ENCODE results near the gene NDUFA4.

- PRO-cap = unidirectional peak, plus-strand start at chr7:7310948
- RAMPAGE, long total RNA, 4 experiments = no peak in any of the 4 experiments
These were observed 128.4 kb downstream of the C1GALT1 start for GRCh38 chr7:7310821-7311119.

DNA sequence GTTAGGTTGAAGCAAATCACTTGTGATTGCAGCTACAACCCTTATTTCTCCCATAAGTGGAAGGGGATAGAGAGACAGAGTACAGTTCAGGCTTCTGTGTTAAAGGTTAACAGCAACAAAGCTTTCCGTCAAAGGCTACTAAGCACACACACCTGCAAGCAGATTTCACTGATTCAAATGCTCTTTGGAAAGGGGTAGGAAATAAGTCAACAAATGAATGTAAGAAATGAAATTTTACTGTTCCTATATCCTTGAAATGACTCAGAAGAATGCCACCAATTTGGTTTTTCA lies 120.6 kb downstream of the COL28A1 start:
- PRO-cap = unidirectional peak, plus-strand start at position 55 of the sequence
- RAMPAGE, long total RNA, 4 experiments = no peak in any of the 4 experiments

GRCh38 chr7:7432342-7432890 lies 103.3 kb downstream of the COL28A1 start:
- PRO-cap = no peak
- RAMPAGE, long total RNA, 4 experiments = no peak in any of the 4 experiments

- PRO-cap = no peak
- RAMPAGE, long total RNA, 4 experiments = no peak in any of the 4 experiments
These were observed 95.2 kb downstream of the COL28A1 start for GRCh38 chr7:7440363-7441059.

DNA sequence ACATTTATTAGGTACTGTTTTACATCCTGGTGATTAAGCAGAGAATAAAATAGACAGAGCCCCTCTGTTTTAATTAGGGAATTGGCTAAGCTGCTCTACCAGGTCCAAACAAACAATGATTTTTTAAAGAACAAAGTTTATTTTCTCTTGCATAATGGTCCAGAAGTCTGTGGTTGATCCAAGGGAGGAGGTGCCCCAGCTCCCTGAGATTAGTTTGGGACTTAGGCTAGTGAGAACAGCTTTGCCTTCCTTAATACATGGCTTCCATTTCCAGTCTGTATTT lies 2.9 kb upstream of the MIOS start:
- PRO-cap = no peak
- RAMPAGE, long total RNA, 4 experiments = no peak in any of the 4 experiments

DNA sequence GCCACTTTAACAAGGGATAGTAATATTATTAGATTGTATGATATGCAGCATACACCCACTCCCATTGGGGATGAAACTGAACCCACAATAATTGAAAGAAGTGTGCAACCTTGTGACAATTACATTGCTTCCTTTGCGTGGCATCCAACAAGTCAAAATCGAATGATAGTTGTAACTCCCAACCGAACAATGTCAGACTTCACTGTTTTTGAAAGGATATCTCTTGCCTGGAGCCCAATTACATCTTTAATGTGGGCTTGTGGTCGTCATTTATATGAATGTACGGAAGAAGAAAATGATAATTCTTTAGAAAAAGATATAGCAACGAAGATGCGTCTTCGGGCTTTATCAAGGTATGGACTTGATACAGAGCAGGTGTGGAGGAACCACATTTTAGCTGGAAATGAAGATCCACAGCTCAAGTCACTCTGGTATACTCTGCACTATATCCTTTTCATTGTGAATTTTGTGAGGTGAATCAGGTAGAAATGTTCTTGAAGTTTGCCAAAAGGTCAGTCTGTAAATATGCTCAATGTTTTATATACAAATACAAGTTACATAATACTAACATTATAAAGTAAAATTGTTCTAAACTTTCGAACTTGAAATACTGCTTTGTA lies 6.8 kb downstream of the MIOS start:
- PRO-cap = no peak
- RAMPAGE, long total RNA, 4 experiments = start-site peak on the plus strand in 1 of 4 experiments, centred at position 340 of the sequence, 6 reads per replicate

DNA sequence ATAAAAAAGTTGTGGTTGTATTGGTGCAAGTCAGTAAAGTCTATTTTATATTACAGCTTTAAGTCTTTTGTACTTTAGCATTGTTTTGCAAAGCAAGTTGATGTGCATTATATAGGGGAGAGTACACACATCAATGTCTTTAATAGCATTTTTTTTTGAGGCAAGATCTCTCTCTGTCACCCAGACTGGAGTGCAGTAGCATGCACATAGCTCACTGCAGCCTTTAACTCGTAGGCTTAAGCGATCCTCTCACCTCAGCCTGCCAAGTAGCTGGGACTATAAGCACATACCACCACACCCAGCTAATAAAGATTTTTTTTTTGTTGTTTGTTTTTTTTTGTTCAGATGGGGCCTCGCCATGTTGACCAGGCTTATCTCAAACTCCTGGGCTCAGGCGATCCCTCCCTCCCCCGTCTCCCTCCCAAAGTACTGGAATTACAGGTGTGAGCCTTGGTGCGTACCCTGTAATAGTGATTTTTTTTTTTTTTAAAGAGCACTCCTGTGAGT lies 1.5 kb downstream of the UMAD1 start:
- PRO-cap = unidirectional peak, minus-strand start at position 251 of the sequence
- RAMPAGE, long total RNA, 4 experiments = no peak in any of the 4 experiments

GRCh38 chr7:7719074-7719740 lies 800 bp upstream of the RPA3 start:
- PRO-cap = no peak
- RAMPAGE, long total RNA, 4 experiments = no peak in any of the 4 experiments

DNA sequence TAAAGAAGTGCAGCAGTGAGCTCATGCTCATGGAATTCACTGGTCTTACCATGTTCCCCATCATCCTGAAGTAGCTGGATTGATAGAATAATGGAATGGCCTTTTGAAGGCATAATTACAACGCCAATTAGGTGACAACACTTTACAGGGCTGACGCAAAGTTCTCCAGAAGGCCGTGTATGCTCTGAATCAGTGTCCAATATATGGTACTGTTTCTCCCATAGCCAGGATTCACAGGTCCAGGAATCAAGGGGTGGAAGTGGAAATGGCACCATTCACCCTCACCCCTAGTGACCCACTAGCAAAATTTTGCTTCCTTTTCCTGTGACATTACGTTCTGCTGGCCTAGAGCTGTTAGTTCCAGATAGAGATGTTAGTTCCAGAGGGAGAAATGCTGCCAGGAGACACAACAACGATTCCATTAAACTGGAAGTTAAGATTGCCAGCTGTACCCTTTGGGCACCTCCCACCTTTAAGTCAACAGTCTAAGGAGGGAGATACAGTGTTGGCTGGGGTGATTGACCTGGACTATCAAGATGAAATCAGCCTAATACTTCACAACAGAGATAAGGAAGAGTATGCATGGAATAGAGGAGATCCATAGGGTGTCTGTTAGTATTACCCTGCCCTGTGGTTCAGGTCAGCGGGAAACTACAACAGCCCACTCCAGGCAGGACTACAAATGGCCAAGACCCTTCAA lies 8.1 kb upstream of the RPA3 start:
- PRO-cap = no peak
- RAMPAGE, long total RNA, 4 experiments = start-site peak on the plus strand in 2 of 4 experiments, centred at positions 376 to 462 of the sequence, 5 to 8 reads per replicate

DNA sequence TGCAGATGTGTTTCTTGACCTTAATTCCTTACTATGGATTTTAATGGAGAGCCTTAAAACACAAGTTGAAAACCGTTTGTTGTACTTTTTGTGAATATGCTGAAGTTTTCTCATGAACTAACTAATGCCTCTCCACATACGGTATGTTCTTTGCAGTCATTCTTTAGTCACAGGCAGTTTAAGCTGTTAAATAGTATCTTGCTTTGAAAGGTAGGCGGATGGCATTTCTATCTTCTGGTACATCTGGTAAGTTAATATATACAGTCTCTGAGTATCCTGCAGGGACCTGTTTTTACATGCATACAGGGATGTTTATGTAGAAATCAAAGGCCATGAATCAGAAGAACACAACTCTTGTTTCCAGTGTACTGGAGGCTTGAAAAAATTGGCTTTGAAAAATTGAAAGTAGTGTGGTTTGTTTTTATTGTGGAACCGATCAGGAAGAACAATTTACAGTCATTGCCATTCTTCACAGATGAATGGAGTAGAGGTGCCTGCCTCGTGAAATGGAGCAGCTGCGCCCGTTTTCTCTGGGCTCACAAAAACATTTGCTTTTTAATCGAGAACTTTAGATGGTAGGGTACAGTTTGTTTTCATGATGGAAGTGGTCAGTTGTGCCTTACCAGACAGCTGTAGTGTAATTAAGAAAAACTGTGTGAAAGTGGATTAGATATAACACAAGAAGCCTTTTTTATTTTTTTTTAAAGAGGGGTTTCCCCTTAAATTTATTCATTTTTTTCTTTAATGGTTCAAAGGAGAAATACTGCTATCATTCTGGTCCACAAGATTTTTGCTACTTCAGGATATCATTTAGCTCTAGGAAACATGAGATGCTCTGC lies 54.0 kb upstream of the RPA3 start:
- PRO-cap = no peak
- RAMPAGE, long total RNA, 4 experiments = no peak in any of the 4 experiments

- PRO-cap = unidirectional peak, minus-strand start at chr7:7792688
- RAMPAGE, long total RNA, 4 experiments = no peak in any of the 4 experiments
These were observed 74.0 kb upstream of the RPA3 start for GRCh38 chr7:7792514-7792758.

DNA sequence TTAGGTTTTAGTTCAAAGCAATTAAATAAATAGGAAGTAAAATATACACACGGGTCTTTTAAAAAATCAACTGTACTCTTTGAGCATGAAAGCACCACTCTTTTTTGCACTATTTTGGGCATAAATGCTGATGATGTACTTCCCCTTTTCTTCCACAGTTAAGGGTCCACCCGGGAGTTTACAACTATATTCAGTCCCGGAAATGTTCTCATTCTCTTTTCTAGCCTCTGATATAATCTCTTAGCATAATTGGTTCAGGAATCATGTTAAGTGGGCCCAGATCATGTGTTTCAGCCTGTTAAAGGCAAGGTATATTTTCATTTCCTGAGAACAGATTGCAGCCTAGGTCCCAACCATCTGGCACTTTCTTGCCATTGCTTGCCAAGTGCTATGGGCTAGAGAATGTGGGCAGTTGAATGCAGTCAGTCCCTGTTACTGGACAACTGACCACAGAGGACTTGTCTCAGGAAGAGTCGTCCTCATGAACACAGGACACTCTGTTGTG lies 111.5 kb upstream of the GLCCI1 start:
- PRO-cap = unidirectional peak, plus-strand start at position 328 of the sequence
- RAMPAGE, long total RNA, 4 experiments = no peak in any of the 4 experiments

GRCh38 chr7:8149354-8149784 lies 112.6 kb downstream of the ICA1 start:
- PRO-cap = no peak
- RAMPAGE, long total RNA, 4 experiments = no peak in any of the 4 experiments

- PRO-cap = no peak
- RAMPAGE, long total RNA, 4 experiments = no peak in any of the 4 experiments
These were observed 22.1 kb upstream of the ICA1 start for GRCh38 chr7:8283990-8284607.

DNA sequence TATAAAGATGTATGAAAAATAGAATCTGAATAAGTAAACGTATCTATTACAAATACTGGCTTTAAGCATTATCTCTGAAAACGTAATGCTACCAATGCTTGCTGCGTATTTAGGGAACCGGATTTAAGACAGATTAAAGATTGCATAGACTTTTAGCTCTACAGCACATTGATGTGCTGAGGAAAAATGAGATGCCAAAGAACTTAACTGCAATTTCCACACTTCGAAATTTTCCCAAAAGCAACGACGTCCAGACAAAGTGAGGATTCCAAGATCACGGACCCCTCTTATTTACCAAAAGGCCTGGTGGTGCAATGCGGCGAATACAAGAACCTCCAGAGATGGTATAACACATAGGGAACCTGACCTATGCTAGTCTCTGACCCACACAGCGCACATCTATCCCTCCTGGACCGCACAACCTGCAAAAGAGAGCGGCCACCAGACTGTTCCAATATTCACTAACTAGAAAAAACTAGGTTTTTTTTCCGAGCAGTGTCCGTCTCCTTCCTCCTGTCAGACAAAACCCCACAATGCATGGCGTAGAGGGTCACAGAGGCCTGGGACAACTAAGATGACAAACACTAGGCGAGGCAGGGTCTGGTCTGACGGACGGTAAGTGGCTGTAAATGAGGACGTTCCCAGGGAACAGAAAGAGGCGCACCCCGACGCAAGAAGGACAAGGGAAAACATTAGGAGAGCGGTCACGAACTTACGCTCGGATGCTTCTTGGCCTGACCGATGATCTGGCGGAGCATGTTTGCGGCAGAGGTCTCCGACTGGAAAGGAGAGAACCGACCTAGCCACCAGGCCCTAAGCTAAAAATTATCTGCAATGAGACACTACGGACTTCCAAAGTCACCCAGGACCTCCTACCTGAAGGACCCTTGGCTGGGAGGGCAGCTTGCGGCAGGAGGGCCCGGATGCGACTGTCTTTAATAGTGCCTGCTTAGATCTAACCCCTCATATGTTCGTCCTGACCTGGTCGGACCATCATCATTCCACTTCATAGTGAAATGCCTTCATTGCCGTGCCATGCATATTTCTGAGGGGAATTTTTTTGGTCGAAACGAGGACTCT lies at the start of gene NDUFA4:
TSS of gene NDUFA4 (minus strand) at position 854 of the 1,080 bp plus-strand sequence.
- PRO-cap = bidirectional peak, plus-strand start outside the sequence, minus-strand start at position 874 of the sequence
- RAMPAGE, long total RNA, 4 experiments = start-site peak on the minus strand in 3 of 4 experiments, centred at positions 827 to 834 of the sequence, 71 to 1,711 reads per replicate

DNA sequence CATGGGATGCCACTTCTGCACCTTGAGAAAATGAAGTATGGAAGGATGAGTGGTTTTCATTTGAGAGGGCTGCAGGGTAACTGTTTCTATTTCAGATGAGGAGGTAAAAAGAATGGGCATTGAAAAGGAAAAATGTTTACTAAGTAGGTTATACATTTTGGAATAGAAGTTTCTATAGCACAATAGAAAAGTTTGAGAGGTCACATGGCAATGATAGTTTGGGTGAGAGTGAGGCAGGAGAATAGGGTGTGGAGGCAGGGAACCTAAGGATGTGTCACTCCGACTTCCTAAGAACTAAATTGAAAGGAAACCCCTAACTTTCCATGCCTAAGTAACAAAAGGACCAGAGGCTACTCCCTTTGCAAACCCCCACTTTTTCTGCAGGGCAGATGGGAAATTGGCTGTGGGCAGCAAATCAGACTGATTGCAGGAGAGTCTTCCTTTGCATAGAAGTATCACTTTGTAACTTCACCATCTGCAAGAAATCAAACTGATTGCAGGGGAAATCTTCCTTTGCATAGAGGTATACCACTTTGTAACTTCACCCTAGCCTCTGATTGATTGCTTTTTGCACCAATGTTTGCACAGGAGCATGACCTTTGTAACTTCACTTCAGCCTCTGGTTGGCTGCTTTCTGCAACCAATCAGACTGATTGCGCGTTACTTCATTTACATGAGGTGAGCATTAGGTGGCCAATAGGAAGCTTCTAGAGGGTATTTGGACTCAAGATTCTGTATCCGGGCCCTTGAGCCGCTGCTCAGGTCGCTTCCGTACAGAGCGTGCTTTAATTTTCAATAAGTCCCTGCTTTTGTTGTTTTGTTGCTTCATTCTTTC lies 867 bp upstream of the PHF14 start:
- PRO-cap = unidirectional peak, plus-strand start at position 749 of the sequence
- RAMPAGE, long total RNA, 4 experiments = no peak in any of the 4 experiments

- PRO-cap = no peak
- RAMPAGE, long total RNA, 4 experiments = start-site peak on the plus strand in 1 of 4 experiments, at chr7:10974018-10974324 at its widest, 19 reads per replicate
These were observed 529 bp downstream of the PHF14 start for GRCh38 chr7:10974054-10974747.

DNA sequence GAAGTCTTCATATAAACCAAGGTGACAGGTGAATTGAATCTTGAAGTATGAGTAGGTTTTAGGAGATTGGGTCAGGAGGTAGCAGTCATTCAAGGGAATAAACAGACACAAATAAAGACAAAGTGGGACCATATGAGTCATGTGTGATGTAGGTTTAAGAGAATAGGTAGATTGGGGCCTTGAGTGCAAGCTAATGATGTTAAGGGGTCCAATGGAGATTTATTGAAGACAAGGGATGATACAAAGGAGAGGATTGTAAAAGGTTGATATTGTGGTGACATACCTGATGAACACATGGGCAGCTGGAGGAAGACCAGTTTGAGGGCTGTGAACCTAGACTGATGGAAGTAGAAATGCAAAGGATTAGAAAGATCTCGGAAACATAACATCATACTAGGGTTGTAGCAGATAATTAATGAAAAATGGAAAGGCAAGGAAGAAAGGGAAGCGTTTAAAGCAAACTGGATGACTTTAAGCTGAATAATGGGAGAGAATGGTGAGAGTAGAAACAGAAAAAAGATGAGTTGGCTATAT lies 117.2 kb downstream of the PHF14 start:
- PRO-cap = no peak
- RAMPAGE, long total RNA, 4 experiments = start-site peak on the plus strand in 1 of 4 experiments, centred at position 323 of the sequence, 10 reads per replicate

DNA sequence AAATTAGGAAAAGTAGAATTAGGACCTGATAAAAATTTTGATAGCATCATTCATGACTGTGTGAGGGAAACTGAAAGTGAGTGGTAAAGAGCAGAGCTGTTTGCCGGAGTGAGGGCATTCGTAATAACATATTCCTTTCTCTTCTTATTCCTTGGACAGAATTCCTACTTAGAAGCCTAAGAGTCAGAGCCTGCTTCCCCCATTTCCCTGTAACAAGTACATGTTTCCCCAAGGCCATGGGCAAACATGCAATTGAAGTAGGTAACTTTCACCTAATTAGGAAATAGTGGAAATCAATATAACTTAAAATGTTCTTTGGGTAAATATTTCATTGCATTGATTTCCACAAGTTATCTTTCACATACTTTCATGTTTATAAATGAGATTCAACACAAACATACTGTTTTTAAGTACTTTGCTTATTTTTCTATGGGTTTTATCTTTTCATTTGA lies 309.9 kb downstream of the THSD7A start:
- PRO-cap = no peak
- RAMPAGE, long total RNA, 4 experiments = no peak in any of the 4 experiments

DNA sequence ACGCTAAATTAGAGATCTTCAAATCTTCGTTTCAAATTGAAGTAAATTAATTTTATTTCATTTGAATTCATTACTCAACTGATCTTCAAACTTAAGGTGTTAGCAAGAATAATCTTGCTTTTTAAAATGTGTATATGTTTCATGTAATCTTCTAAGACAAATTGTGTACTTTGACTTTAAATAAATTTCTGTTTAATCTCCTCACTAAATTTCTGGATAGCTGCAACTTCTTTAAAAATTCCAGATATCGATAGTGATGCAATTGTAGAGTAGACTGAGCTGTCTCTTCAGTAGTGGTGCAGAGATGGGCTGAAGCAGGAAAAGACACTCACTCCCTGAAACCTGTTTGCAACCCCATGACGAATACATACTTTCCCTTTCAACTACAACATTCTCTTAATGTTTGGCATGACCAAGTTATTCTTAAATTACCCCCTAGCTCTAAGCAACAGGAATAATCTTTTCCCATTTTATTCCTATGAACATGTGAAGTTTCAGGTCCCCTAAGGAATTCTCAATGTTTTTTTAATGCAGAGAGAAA lies 1.5 kb downstream of the THSD7A start:
- PRO-cap = no peak
- RAMPAGE, long total RNA, 4 experiments = no peak in any of the 4 experiments